ENCODE measurements around a stretch of chr17.

- PRO-cap, 8 experiments = no peak in any of the 8 experiments
Observed at GRCh38 chr17:21174010-21174501, 39.9 kb downstream of the TMEM11 start.

DNA sequence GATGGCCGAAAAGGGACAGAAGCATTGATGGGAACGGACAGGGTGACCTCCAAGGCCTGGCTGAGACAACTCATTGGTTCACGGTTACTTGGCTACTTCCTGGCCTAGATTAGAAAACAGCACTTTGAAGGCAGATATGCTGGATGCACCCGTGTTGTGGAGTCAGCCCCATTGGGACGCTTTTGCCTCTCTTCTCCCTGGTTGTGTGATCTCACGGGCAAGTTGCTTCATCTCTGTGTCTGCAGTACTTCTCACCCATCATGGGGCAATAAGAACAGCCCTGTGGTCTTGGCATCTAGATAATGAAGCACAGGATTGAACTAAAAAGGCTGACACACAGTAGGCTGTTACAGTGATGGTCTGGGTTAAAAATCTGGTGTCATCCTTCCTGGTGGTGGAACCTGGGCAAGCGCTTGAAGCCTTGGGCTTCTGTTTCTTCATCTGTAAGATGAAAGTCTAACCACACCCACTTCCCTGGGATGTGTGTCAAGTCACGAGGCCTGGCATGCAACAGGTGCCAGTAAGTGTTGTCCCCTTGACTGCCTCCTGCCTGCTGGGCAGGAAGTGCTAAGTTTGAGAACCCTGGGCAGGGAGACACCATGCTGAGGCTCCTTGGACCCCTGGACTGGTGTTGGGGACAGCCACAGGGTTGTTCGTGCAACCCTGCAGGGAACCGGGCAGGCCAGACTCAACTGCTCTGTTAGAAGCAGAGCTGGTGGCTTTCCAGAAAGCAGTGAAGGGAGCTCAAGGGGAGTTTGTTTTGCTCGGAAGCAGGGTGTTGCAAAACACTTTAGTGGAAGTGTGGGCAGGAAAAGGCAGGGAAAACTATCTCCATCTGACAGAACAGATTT, 6.0 kb upstream of the MAP2K3 start:
- PRO-cap, 8 experiments = no peak in any of the 8 experiments

GRCh38 chr17:21286823-21287746, 2.6 kb downstream of the MAP2K3 start:
- PRO-cap, 8 experiments = peak in 3 of 8 experiments; most common plus-strand start chr17:21286878 (in 3); most common minus-strand start chr17:21287540 (in 1)

DNA sequence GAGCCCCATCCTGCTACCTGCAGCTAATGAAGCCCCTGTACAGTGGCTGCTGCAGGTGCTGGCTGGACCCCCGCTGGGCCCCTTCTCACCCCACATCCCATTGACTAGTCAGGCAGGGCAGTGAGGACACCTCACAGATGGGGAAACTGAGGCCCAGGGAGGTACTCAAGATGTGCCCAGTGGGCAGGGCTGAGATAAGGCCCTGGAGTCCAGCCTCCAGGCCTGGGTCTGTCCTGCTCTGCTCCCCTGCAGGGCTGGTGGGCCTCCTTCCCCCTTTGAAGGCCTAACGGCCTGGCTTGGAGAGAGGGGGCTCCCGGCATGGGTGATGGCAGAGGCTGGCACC, 13.4 kb downstream of the MAP2K3 start:
- PRO-cap, 8 experiments = peak in 4 of 8 experiments; most common plus-strand start position 289 of the sequence (in 4)

DNA sequence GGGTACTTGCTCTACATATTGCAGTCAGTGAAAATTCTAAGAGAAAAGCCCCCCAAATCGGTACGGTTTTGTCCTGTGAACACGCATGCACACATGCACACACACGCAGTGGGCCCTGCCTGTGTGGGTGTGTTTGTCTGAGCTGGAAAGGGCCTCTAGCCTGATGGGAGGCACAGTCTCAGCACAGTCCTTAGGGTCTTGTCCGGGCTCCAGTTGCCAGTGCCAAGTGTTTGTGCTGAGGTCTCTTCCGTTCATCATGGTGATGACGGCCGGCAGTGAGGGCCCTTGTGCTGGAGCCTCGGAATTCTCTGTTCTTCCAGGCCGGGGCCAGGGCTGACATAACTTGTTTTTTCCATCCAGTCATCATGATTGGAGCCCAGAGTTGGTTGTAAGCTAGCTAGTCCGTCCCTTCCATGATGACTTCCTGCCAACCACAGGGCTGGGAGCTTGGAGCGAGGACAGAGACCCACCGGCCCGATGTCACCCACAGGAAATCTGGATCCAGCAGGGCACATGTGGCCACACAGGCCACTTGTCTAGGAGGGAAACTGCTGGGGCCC, 26.5 kb downstream of the MAP2K3 start:
- PRO-cap, 8 experiments = peak in 1 of 8 experiments; most common plus-strand start position 262 of the sequence (in 1)

GRCh38 chr17:21511551-21511996, 135.4 kb downstream of the KCNJ12 start:
- PRO-cap, 8 experiments = no peak in any of the 8 experiments

- PRO-cap, 8 experiments = no peak in any of the 8 experiments
Observed at GRCh38 chr17:22519555-22520067, 827.3 kb downstream of the KCNJ18 start.

GRCh38 chr17:22523975-22524819, 831.9 kb downstream of the KCNJ18 start:
- PRO-cap, 8 experiments = no peak in any of the 8 experiments

- PRO-cap, 8 experiments = no peak in any of the 8 experiments
Observed at GRCh38 chr17:27352524-27353492, 58.9 kb downstream of the WSB1 start.

DNA sequence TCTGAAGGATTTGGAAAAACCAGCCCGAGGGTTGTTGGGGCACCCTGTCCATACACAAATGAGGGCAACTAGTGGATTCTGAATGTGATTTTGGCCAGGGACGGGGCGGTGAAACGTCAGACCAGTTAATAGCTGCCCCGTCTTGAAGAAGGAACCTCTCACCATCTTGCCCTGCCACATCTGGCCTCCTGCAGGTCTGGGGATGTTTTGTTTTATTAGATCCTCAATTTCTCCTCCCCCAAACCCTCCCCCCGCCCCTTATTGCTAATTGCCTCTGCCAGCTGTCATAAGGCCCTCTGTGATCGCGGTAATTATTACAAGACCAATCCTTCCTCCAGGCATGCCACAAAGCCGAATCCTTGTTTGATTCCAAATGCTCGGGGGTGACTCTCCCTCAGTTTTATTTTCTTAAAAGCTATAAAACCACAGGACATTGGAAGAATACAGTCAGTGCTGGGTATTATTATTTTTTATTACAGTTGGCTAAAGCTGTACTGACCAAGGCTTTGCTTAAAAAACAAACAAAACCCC, 1.5 kb downstream of the KSR1 start:
- PRO-cap, 8 experiments = peak in 8 of 8 experiments; most common plus-strand start position 430 of the sequence (in 1); most common minus-strand start position 187 of the sequence (in 8)

DNA sequence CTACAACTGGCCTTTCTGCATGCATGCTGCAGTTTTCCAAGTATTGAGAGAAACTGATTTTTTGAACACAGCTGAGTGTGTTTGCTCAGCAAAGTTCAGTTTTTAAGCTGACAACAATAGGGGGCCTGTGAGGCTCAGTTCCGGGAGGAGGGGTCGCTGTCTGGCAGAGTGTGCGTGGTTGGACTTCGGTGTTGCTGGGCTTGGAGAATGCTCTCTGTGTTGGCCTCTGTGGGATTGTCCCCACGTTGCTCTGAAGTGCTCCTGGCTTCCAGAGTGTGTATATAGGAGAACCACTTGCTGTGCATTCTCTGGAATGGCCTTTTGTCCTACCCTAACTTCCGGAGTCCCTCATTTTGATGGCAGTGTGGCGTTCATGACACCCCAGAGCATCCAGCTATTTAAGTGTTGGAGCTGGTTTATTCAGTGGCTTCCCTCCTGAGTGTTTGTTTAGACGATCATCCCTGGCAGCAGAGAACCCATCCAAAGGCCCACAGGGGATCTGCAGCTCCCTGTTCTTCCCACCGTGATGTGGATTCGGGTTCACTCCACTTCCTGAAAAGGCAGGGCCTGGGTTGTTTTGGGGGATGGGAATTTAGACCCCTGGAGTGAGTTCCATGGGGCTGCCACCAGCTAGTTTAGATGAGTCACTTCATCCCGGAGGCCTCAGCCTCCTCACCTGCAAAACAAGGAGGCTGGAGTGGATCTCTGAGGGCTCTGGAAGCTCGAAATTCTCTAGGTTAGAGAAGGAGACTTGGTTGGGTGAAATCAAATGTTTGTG, 2.1 kb downstream of the KSR1 start:
- PRO-cap, 8 experiments = peak in 1 of 8 experiments; most common plus-strand start position 171 of the sequence (in 1)

DNA sequence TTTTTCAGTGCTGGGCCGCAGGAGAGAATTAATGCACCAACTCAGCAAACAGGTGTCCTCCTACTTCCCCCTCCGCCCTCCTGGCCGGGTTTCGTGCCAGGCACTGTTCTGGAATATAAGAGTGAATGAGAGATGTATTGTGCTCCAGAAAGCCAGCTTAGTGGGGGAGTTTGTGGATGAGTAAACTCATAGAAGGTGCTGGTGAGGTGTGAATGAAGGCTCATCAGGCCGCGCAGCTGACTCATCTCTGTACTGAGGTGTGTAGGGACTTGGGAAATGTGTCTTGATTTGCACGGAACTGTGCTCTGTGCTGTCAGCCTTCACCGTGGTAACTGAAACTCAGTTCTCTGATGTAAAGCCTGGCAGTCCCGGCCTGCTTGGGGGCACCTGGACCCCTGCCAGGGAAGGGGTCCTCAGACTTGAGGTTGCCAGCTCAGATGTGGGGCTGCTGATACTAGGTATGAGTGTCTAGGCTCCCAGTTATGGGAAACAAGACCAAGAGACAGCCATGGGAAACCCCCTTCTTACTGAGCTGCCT, 15.4 kb downstream of the KSR1 start:
- PRO-cap, 8 experiments = no peak in any of the 8 experiments

GRCh38 chr17:27473433-27474639, 17.6 kb downstream of the KSR1 start:
- PRO-cap, 8 experiments = peak in 4 of 8 experiments; most common plus-strand start chr17:27473992 (in 1); most common minus-strand start chr17:27474187 (in 3)

DNA sequence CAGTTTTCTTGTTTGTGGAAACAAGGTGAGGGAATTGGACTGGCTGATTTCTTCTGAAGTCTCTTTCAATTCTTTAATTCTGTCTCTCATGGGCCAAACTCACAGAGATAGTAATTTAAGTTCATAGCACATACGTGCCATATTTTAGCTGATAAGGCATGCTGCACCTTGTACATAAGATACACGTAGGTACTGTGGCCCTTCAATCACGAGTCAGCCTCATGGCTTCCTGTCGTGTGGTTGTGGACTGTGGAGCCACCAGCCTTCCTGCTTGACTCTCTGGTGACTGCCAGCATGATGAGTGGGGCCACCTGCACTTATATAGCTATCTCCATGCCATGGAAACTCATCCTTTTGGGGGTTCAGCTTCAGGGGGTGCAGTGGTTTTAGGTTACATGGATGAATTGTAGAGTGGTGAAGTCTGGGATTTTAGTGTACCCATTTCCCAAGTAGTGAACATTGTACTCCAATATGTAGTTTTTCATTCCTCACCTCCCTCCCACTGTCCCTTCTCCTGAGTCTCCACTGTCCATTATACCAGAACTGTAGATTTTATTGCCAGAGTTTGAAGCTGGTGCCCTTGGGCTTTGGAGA, 25.2 kb downstream of the KSR1 start:
- PRO-cap, 8 experiments = peak in 1 of 8 experiments; most common plus-strand start position 274 of the sequence (in 1)

GRCh38 chr17:27530386-27531481, 74.5 kb downstream of the KSR1 start:
- PRO-cap, 8 experiments = peak in 6 of 8 experiments; most common plus-strand start chr17:27531265 (in 5); most common minus-strand start chr17:27531038 (in 3)

DNA sequence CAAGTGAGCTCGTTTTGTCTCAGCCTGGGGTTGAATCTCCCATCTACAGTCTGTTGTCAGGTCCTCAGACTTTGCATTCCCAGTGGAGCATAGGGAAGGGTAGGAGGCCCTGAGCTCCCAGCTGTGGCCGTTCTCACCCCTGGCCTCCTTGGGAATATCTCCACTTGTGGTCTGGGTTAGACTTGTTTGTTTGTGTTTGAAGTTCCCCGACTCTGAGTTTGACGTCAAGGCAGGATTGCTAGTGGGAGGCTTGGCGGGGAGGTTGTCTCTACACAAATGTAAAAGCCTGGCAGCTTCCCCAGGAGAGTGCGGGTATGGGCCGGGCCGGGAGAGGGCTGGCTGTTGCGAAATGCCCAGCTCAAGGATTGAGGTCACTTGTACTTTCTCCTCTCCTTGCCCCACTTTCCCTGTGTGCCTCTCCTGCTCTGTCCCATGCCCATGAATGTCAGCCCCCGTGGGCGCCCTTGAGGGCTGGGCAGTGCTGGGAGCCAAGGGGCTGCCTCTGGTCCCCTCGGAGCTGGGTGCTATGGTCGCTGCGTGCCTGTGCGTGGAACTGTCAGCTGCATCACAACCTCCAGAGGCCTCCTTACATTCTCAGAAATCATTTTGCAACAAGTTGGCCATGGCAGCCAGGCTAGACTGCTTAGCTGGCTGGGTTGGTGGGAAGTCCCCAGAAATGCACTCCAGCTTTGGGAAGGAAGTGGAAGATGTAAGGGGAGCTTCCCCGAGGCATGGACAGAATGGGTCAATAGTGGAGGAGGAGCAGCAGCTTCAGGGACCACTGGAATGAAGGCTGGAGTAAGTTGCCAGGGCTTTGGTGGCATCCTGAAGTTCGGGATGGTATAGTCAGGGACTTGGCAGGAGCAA, 84.3 kb downstream of the KSR1 start:
- PRO-cap, 8 experiments = peak in 1 of 8 experiments; most common plus-strand start position 402 of the sequence (in 1); most common minus-strand start position 156 of the sequence (in 1)

GRCh38 chr17:27559108-27559384, 71.9 kb upstream of the LGALS9 start:
- PRO-cap, 8 experiments = no peak in any of the 8 experiments

DNA sequence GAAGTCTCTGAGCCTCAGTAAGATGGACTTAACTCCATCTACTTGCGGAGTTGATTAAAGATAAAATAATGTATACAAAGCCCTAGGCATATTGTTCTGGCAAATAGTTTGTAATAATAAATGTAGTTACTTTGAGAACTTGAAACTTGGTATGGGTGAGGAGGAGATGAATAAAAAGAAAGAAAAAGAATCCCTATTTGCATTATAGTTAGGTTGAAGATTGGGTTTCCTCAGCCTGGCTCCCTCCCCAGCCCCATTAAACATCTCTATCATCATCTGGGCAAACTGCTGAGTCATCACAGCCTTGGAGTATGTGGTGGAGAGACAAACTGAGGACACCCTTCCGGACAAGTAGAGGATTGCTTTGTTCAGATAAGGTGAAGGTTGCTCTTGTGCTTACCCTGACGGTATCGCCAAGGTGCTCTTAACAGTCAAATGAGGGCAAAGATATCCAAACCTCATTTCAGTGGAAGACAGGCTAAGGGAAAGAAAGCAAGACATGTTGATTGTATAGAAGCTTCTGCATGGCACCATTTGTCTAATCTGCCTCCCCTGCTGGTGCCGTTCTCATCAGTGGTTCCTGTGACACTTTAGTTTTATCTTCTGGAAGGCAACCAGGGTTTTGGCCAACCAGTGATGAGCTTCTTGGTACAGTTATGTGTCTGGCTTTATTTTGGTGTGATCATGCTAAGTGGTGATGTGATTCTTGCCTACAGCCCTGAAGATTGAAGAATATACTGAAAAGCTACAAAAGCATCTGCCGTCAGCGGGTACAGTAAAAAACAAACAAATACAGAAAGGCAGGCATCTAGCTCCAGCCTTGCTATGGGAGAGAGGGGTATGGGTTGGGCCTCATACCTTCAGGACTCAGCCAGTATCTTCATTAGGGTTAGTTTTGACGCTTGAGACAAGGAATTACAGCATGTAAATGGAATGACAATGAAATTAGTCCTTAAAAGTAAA, 56.9 kb upstream of the LGALS9 start:
- PRO-cap, 8 experiments = no peak in any of the 8 experiments

GRCh38 chr17:27577851-27578389, 53.1 kb upstream of the LGALS9 start:
- PRO-cap, 8 experiments = no peak in any of the 8 experiments

- PRO-cap, 8 experiments = no peak in any of the 8 experiments
Observed at GRCh38 chr17:27638003-27638740, 7.2 kb downstream of the LGALS9 start.